CMK (cell line): ENCODE measurements around a stretch of chr9.

GRCh38 chr9:2728240-2728539 is 10.9 kb downstream of the KCNV2 start:
- RRBS: no CpG with 5 or more reads among the region's 2 CpGs

- RRBS: no CpG with 5 or more reads among the region's 1 CpG
Observed at GRCh38 chr9:2798851-2799050, 45.1 kb downstream of the PUM3 start.

- RRBS: no CpG with 5 or more reads among the region's 8 CpGs
Observed at GRCh38 chr9:2816206-2817282, 27.4 kb downstream of the PUM3 start.

- RRBS: no CpG with 5 or more reads among the region's 8 CpGs
Observed at GRCh38 chr9:2817820-2818349, 26.0 kb downstream of the PUM3 start.

DNA sequence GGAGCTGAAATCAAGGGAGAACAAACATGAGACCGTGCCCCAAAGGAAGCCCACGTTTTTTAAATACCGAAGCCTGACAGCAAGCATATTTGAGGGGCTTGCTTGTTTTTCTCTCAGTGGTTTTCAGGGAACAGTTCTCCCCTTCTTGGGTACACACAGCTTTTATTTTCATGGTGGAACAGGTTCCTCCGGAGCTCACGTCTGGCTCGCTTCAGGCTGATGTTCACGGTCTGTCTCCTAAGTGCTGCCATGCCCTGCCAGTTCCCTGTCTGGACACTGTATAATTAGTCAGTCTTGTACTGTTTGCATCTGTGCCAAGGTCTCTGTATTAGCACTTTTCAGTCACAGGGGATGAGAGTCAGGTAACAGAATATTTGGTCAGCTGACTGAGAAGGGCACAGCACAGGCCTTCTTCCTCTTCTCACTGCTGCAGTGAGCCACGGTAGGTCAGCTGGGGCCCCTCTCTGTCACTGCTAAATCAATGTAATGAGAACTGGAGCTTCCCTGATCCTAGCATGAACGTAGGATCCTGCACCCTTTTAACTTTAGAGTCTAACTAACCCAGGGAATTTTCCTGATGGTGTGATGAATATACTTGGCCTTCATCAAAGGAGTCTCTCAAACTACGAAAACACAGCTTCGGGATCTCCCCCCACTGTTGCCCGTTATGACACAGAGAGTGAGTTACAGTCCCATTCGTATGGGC is 353.9 kb upstream of the RFX3 start:
- RRBS: no CpG with 5 or more reads among the region's 13 CpGs

GRCh38 chr9:3906693-3907537 is 381.1 kb upstream of the RFX3 start:
- RRBS: no CpG with 5 or more reads among the region's 14 CpGs

GRCh38 chr9:4066367-4066702 is 233.5 kb downstream of the GLIS3 start:
- RRBS: no CpG with 5 or more reads among the region's 2 CpGs

GRCh38 chr9:4155075-4155899 is 144.6 kb downstream of the GLIS3 start:
- RRBS: no CpG with 5 or more reads among the region's 15 CpGs

GRCh38 chr9:4213202-4213948 is 86.5 kb downstream of the GLIS3 start:
- RRBS: no CpG with 5 or more reads among the region's 5 CpGs

- RRBS: no CpG with 5 or more reads among the region's 6 CpGs
Observed at GRCh38 chr9:4235782-4236562, 63.9 kb downstream of the GLIS3 start.

- RRBS: 97% methylated on average over 18 of the region's 39 CpGs
Observed at GRCh38 chr9:4298807-4299414, 957 bp downstream of the GLIS3 start.

- RRBS: no CpG with 5 or more reads among the region's 16 CpGs
Observed at GRCh38 chr9:4606068-4606445, 56.0 kb upstream of the PLPP6 start.

DNA sequence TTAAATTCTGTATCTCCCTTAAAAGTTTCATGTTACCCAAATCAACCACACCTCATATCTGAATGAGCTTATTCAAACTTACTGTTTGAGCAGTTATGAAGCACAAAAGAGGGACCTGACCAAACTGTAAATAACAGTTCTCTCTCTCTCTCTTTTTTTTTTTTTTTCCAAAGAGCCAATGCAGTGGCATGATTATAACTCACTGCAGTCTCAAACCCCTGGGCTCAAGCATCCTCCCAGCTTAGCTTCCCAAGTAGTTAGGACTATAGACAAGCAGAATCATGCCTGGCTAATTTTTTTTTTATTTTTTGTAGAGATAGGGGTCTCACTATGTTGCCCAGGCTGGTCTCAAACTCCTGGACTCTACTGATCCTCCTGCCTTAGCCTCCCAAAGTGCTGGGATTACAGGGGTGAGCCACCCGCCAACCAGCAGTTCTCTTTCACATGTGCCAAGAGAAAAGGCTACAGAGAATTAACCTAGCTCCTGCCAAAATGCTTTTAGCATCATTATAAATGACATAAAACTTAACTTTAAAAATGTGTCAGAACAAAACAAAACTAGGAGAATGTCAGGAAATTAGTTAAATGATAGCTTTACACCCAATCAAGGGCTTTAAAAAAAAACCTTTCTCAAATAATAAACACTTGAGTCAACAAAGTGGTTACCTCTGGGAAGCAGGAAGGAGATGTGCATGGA is 8.1 kb downstream of the AK3 start:
- RRBS: no CpG with 5 or more reads among the region's 1 CpG

- RRBS: no CpG with 5 or more reads among the region's 17 CpGs
Observed at GRCh38 chr9:4738953-4739557, 1.9 kb downstream of the AK3 start.

- RRBS: 2% methylated on average over 3 of the region's 40 CpGs
Observed at GRCh38 chr9:4741511-4742327, 717 bp upstream of the AK3 start.

GRCh38 chr9:5032864-5033340 is 47.8 kb downstream of the JAK2 start:
- RRBS: no CpG with 5 or more reads among the region's 7 CpGs

DNA sequence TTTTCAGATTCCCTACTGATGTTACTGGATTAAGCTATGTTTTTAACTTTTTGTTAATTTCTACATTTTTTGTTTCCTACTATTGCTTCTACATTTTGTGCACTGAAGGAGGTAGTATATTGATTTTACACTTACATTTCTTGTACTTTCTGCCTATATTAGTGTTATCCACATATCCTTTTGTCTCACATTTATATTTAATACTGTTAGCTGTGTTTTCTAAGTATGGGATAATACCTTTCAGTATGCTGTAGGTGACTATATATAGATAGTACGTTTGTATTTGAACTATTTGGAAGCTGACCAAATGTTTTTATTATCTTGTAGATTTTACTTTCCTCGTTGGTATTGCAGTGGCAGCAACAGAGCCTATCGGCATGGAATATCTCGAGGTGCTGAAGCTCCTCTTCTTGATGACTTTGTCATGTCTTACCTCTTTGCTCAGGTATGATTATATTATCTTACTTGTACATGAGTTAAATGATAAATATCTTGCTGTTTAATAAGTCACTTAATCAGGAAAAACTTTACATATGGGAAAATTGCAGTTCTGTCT is 59.1 kb downstream of the JAK2 start:
- RRBS: no CpG with 5 or more reads among the region's 4 CpGs

DNA sequence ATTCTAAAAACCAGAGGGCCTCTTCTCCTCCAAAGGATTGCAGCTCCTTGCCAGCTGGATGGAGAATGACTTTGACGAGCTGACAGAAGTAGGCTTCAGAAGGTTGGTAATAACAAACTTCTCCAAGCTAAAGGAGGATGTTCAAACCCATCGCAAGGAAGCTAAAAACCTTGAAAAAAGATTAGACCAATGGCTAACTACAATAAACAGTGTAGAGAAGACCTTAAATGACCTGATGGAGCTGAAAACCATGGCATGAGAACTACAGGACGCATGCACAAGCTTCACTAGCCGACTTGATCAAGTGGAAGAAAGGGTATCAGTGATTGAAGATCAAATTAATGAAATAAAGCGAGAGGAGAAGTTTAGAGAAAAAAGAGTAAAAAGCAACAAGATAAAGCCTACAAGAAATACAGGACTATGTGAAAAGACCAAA is 83.5 kb downstream of the INSL6 start:
- RRBS: no CpG with 5 or more reads among the region's 5 CpGs

DNA sequence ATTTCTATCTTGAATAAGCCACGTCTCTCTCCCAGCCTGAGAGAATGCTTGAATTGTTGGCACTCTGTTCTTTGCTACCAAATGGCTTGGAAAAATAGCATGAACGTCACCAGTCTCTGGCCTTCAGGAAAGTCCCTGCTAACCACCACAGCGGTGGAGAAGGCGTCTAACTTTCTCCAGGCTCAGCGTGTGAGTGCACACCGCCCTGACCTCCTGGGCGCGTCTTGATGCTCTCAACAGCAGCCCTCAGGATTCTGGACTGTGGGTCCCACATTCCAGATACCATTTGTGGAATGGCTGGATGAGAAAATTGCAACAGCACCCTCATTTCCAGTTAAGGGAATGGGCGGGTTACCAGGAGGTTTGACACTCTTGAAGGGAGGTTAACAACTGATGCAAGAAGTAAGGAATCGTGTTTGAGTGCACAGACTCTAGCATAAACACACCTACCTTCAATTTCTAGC is 597 bp upstream of the PLGRKT start:
- RRBS: no CpG with 5 or more reads among the region's 10 CpGs